ENCODE measurements around a stretch of chr5.

- PRO-cap, result no peak
Measured at GRCh38 chr5:37063481-37063959, 185.7 kb downstream of the CPLANE1 start.

DNA sequence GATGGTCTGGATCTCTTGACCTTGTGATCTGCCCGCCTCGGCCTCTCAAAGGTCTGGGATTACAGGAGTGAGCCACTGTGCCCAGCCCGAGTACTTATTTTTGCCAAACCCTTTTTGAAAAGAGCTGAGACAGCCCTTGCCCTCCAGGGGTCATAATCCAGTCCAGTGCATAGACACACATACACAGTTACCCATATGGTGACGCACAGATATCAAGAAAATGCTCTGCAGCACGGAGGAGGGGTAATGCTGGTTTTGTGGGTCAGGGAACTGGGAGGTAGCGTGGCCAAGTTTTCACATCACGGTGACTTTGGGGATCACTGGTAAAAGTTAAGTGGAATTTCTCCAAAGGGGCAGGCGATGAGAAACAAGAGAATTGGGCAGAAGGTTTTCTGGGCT, 128.4 kb downstream of the EGFLAM start:
- PRO-cap, result no peak

DNA sequence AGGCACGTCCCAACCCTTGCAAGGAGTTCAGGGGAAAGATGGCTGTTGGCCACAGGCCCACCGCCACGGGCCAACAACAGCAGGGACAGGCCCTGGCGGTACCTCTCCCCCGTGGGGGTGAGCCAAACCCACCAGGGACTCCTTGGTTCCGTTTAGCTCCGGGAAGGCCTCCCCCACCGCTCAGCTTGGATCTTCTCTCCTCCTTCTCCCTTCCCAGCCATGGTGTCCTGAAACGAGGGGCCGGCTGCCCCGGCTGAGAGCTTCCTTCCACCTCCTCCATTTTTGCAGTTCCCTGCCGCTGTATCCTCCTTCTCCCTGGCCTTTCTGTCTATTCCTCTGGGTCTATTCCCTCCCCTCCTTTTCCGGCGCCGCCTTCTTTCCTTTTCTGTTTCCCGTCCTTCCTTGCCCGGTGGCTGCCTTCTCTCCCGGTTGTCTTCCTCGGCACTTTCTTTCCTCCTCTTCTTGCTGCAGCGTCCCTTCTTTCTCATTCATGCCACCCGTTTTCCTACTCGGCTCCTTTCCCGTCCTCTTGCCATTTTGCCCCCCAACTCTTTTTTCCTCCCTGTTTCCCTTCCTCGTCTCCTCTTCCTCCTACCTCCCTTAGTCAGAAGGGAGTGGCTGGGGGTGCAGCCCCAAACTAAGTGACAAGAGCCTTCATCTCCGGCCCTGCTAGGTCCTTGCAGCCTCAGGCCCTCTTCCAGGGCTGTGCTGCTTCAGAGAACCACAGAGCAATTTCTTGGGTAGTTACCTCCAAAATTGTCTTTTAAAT, 110.3 kb downstream of the LIFR start:
- PRO-cap, result bidirectional peak, plus-strand start at position 388 of the sequence, minus-strand start at position 317 of the sequence

GRCh38 chr5:38650196-38650549, 93.7 kb upstream of the LIFR start:
- PRO-cap, result no peak

DNA sequence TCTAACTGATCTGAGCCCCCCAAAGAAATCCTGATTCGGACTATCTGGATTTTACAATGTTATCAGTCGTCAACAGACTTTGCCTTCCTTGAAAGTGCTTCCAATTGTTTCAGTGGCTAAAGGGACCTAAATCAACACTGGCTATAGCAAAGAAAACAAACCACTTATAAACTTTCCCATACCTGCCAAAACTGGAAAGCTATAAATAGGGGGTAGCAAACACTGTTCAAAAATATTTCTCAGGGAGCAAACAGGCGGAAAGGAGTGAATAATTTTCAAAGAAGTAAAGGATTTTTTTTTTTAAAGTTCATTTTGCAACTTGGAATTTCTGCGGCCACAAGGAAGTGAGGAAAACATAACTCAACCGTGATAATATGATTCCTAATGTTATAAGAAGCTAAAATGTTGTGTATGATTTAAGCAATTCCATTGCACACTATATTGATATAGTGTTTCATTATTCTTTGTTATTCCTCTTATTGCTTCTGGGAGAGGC, 105.7 kb upstream of the LIFR start:
- PRO-cap, result no peak

DNA sequence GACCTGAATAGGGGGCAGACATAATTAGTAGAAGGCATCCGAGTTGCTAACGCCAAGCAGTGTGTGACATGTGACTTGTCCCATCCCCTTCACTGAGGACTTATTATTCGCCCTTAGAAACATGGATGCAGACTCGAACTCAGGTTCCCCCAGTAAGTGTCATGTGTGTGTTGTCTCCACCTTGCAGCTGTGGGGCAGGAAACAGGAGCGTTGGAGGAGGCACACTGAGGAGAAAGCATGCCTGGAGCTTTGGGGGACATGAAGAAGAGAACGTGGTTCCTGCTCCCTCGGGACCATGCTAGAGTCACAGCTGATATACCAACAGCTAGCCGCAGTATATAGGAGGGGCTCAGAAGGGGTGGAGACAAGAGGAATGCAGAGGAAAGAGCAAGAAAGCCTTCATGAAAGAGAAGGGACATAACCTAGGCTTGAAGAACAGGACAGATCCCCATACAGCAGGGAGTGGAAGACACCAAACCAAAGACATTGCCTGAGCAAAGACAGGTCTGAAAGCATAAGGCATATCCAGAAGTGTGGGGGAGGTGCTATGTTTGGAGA, 34.4 kb downstream of the OSMR start:
- PRO-cap, result no peak

DNA sequence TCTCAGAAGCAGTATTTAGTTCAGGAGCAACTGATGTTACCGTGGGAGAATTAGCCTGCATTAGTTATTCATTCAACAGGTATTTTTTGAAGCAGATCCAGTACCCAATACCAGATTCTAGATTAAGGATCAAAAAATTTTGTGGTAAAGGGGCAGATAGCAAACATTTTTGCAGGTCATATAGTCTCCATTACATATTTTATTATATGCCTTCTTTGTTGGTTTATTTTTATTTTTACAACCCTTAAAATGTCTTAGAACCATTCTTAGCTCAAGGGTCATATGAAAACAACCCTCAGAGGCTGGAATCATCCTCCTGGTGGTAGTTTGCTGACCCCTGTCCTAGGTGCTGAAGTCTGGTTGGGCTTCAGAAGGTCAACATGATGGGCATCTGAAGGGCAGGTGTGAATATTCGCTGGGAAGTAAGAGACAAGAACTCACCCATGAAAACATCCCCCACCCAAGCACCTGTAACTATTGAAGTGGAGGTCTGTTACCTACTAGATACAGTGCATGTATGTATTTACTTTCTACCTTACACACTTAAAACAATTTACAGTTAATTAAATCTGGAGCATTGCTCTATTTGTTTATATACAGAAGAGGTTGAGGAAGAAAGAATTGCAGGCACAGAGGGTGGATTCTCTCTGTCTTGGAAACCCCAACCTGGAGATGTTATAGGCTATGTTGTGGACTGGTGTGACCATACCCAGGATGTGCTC, 75.4 kb downstream of the OSMR start:
- PRO-cap, result no peak

GRCh38 chr5:38940232-38941377, 94.8 kb downstream of the OSMR start:
- PRO-cap, result no peak

DNA sequence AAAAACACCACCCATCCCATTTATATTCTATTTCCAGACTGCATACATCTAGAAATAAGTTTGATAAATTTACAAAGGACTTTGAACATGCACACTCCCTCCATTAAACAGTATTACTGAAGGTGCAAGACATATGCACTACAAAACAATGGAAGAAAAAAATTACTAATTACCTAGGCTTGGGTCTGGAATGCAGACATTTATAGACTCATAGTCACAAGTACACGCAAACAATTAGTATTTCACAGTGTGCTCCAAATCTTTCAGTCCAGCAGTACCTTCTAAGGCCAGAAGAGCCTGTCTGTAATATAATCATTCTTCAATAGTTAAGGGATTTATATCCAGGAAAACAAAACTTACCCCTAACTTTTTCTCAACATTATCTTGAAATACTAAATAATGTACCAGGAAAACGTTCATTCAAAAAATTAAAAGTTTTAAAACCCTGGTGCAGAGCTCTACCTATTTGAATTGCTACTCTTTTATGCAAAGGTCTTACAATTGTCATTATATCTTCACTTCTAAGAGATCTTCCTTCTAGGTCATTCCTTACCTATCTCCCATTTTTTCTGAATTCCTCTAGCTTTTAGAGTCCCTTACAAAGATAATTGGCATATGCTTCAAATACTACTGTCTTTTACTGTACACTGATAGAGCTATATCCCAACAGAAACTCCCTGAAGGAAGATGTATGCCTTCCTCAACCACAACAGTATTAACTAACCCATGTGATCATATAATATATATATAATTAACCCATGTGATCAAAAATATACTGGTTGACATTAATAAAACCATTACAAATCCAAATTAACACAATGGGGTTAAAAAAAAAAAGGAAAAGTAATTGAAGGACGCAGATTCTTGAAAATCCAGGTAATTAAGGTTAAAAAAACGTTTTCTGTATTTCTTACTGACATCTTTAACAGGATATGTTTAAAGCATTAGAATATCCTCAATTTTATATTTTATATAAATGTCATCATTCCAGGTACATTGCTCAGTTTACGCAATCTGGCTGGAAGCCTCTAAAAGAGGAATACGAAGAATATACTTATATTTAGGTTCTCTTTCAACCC, 10.8 kb downstream of the RICTOR start:
- PRO-cap, result no peak

DNA sequence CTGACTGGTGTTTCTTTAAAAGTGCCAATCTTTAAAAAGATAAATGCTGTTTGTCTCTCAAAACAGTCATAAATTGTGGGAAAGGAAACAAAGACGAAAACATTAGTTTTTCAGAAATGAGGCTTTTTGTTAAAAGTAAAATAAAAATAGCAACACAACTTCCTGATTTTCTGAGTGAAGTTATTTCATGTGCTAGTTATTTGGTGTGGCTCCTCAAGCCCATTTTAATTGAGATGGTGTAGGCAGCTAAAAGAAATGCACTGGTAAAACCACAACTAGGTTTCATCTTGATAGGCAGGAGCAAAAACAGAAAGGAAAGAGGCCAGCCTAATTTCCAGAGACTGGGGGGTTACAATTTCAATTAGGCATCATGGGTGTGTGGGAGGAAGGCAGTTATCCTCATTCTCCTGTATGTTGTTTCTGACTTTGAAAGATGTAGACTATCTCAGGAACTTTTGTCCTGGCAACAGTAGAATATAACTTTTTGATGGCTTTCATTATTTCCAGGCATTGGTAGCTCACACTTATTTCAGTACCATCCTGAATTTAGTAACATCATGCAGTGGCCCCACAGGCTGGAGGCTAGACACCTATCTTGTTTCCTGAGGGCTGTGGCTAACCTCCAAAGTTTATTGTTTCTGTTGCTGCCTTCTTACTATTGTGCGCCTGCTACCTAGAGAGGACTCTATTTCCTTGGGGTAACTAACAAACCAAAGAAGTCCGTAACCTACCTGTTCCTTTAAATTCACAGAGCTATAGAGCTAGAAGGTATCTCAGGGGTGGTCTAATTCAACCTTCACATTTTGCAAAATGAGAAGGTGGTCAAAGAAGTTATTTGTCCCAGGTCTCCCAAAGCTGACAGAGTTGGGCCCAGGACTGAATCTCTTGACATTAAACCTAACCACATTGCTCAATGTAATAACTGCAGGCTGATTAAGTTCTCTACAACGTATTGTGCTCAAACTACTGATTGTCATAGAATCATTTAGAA, 42.5 kb downstream of the FYB1 start:
- PRO-cap, result no peak

DNA sequence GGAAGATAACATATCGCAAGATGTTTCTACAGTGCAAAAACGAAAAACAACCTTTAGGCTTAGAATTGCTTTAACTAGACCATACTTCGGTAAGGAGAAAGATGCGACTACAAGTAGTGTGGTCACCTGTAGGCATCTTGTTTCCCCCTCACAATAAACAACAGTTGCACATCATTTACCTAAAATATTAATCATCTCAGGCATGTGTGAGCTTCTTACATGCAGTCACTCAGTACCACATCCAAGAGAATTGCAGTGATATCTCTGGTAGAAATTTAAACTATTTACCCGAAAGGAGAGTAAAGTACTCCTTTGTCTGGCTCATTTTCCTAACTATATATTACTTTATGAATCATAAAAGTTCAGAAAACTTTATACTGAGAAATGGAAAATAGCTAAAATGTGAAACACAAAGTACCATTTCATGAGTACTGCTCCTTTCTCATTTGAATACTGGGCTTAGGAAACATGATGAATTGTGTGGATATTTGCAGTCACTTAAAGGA, 18.6 kb downstream of the FYB1 start:
- PRO-cap, result no peak

GRCh38 chr5:39211570-39212270, 7.6 kb downstream of the FYB1 start:
- PRO-cap, result no peak

DNA sequence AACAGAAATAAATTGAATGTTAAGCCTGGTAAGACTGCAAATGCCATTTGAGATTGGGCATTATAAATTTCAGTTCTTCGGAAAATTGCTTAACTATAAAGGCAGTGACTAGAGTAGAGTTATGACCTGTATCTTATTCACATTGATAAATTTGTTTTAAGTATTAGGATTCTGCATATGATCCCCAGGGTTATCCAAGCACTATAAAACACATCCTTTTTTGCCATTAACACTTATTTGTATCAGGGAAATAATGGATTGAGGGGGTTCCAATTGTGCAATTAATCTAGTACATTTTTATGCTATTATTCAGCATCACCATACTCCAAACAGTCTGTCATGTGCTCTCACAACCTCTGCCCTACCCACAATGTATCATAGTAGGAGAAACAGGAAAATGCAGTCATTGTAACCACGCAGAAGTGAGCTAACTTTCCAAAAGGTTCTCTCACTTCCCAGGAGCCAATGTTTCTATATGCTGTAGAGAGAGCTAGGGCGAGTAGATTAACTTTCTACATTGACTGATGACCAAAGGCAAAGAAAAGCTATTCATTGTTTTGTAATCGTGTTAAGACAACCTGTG, 29.9 kb downstream of the DAB2 start:
- PRO-cap, result no peak

GRCh38 chr5:39437434-39438095, 12.8 kb upstream of the DAB2 start:
- PRO-cap, result no peak

- PRO-cap, result no peak
Measured at GRCh38 chr5:40033340-40033855, 608.6 kb upstream of the DAB2 start.

DNA sequence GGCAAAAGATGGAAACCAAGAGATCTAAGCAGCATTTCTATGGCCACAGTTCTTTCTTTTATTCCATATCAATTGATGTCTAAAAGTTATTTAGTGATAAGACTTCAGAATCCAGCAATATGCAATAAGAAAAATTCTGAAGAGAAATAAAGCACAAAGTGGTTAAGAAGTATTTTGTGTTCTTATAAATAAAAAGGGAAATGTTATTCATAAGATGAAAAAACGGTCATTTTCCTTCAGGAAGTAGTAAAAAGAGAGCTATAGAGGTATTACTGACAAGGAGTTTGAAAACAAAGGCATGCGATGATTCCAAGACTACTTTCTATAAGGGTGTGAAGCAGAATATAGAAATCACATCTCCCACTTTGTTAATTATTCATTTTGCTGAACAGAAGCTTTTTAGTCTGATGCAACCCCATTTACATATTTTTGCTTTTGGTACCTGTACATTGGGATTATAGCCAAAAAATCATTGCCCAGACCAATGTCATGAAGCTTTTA, 541.7 kb upstream of the PTGER4 start:
- PRO-cap, result no peak

- PRO-cap, result no peak
Measured at GRCh38 chr5:40541046-40541605, 138.6 kb upstream of the PTGER4 start.

GRCh38 chr5:40566190-40566596, 113.5 kb upstream of the PTGER4 start:
- PRO-cap, result no peak

DNA sequence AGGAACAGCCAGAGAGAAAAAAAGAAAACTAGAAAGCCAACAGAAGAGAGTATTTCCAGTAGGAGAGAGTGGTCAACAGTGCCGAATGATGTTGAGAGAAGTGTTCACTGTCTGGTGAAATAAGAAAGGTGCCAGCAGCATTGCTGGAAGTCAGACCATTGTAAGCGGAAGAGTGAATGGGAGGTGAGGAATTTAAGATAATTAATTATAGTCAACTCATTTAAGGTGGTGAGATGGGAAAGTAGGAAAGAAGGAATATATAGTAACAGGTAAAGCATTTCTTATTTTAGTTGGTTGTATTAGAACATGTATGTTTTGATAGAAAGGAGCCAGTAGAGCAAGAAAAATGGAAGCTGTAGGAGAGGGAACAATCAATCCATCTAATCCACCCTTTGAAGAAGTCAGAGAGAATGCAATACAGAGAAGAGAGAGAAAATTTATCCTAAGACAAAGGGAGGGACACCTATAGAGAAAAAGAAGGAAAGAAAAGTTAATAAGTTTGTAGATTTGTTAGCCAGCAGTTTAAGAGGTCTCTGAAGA, 32.7 kb downstream of the C7 start:
- PRO-cap, result no peak

GRCh38 chr5:41193403-41194664, 19.5 kb downstream of the C6 start:
- PRO-cap, result bidirectional peak, plus-strand start at chr5:41193911, minus-strand start at chr5:41193732